ENCODE measurements around the gene PMEPA1.

- PRO-cap: no peak
- RAMPAGE, long total RNA, 4 experiments: no peak in any of the 4 experiments
These were observed 135.8 kb downstream of the BCAS1 start for GRCh38 chr20:53934201-53935345.

- PRO-cap: no peak
- RAMPAGE, long total RNA, 4 experiments: no peak in any of the 4 experiments
These were observed 128.3 kb downstream of the BCAS1 start for GRCh38 chr20:53941913-53942683.

GRCh38 chr20:53957294-53957709 is 113.1 kb downstream of the BCAS1 start:
- PRO-cap: no peak
- RAMPAGE, long total RNA, 4 experiments: no peak in any of the 4 experiments

- PRO-cap: no peak
- RAMPAGE, long total RNA, 4 experiments: no peak in any of the 4 experiments
These were observed 52.5 kb downstream of the BCAS1 start for GRCh38 chr20:54017947-54018247.

DNA sequence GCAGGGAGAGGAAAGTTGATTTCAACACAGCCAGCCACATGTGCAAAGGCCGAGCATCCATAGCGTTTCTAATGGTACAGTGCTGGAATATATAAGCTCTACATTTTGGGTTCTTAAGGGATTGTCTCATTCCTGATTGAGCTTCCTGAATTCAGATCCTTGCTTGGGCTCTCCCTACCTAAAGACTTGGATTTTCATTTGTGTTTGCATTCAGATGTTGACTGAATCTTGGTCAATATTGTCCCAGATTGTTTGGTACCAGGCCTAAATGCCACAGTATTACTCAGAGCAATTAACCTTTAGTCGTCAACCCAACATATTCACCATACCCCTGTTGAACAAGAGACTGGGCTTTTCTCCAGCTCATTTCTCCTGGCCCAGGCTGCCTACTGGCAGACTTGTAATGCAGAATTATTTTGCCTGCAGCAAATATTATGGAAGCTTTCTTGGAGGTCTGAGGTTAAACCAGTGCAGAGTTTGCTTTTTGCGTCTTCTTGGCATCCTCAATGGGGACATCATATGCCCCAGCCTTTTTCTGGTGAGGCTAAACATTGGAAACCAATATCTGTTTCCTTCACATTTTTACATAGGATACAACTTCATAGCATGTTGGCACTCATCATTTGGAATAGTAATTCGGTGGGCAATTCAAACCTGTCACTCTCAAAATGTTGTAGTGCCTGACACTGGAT is 14.6 kb upstream of the BCAS1 start:
- PRO-cap: no peak
- RAMPAGE, long total RNA, 4 experiments: no peak in any of the 4 experiments

GRCh38 chr20:56429758-56430159 is 17.7 kb downstream of the CASS4 start:
- PRO-cap: no peak
- RAMPAGE, long total RNA, 4 experiments: no peak in any of the 4 experiments

DNA sequence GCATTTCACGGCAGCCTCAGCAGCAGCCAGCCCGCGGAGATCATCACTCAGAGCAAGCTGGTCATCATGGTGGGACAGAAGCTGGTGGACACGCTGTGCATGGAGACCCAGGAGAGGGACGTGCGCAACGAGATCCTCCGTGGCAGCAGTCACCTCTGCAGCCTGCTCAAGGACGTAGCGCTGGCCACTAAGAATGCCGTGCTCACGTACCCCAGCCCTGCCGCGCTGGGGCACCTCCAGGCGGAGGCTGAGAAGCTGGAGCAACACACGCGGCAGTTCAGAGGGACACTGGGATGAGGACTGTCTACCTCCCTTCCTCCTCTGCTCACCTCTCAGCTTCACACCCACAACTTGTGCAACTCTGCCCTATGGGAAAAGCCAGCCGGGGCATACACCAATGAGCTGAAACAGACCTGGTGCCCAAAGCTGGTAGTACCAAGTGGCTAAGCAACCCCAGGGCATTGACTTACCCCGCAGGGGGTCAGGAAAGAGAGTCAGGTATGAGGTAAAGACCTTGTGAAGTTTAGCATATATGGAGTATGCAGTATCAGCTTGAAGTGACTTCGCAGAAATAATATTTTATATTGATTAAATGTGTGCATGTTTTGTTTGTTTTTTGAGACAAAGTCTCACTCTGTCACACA is 9.9 kb upstream of the RTF2 start:
- PRO-cap: no peak
- RAMPAGE, long total RNA, 4 experiments: no peak in any of the 4 experiments

GRCh38 chr20:56477496-56477969 is 9.1 kb downstream of the RTF2 start:
- PRO-cap: no peak
- RAMPAGE, long total RNA, 4 experiments: no peak in any of the 4 experiments

GRCh38 chr20:56626374-56626735 is 2.8 kb upstream of the TFAP2C start:
- PRO-cap: no peak
- RAMPAGE, long total RNA, 4 experiments: no peak in any of the 4 experiments

DNA sequence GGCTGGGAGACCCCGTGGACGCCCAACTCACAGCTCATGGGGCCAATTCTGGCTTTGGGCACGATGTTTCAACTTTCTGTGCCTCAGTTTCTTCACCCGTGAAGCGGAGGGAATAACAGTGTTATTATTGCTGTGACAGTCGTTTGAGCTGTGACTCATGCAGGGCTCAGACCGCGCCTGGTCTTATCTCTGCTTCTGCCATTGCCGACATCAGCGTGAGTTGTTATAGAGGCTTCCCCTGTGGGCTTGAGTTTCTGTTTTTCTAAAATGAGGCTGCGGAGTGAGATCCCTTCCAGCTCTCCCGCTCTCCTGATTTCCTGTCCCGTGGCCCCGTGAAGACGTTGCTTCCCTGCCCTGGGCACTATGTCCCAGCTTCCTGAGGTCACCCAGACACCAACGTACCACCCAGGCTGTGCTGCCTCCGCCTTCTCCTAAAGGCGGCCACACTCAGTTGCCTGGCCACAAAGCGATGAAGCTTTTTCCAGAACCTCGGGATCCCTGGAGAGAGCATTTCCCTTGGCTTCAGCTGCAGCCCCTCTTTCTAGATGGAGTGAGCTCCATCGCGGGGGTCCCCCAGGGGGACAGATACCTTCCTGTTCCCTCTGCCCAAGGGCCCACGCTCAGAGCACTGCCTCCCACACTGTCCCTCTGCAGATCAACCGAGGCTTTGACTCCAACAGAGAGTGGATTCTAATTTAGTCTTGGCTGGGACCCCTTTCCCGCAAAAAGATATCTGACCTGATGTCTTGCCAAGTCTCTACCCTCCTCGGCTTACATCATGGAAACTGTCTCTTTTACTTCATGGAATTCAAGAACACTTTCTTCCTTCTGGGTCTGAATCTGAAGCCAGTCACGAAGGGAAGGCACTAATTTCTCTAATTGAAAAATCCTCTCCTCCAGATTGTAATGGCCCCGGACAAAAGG is 278.3 kb downstream of the BMP7 start:
- PRO-cap: no peak
- RAMPAGE, long total RNA, 4 experiments: no peak in any of the 4 experiments

DNA sequence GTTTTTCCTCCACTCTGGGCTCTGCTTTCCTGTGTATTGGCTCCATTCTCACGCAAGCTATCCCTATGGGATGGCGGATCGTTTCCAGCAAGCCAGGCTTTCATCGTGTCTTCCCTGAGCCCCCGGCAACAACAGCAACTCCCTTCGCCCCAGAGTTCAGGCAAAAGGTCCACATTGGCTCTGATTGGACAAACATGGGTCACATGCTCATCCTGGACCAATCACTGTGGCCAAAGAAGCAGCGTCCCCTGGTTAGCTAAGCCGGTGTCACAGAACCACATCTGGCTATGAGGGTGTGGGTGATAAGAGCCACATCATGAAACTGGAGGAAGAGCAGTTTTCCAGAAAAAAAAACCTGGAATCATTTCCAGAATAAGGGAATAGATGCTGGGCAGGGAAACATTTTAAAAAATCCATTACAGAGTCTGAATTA is 160.1 kb downstream of the BMP7 start:
- PRO-cap: no peak
- RAMPAGE, long total RNA, 4 experiments: no peak in any of the 4 experiments

DNA sequence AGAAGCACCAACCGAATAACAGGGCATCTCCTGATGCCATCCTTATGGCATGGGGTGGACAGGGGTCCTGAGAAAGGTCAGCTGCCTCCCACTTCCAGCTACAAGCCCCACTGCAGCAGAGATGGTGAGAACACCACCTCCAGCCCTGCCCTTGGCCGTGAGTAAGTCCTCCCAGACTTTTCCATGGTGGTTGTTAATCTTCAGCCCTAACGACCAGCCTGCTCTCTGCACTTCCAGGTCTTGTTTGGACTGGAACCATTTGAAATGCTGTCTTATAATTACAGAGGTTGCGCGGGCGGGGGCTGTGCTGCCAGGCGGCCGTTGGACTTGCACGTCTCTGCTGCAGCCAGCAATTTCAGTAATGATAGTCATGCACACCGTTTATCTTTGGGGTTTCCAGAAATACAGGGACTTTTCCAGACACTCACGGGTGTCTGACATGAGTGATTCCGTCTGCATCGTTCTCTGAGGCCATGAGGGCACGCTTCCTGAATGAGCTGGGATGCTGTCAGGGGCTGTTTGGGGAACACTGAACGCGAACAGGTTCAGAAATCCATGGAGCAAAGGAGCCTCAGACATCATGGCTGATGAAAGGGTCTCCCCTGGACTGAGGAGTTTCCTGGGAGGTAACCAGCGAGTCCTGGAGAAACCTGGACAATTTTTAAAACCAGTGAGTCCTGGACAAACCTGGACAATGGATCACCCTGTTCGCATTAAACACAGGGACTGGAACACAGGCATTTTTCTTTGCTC is 118.1 kb downstream of the BMP7 start:
- PRO-cap: no peak
- RAMPAGE, long total RNA, 4 experiments: no peak in any of the 4 experiments

- PRO-cap: no peak
- RAMPAGE, long total RNA, 4 experiments: no peak in any of the 4 experiments
These were observed 19.6 kb upstream of the RBM38 start for GRCh38 chr20:57371446-57372120.

GRCh38 chr20:57388815-57389689 is 2.1 kb upstream of the RBM38 start:
- PRO-cap: bidirectional peak, plus-strand start at chr20:57389417, minus-strand start at chr20:57389249
- RAMPAGE, long total RNA, 4 experiments: no peak in any of the 4 experiments

GRCh38 chr20:57433363-57434117 is 42.3 kb downstream of the RBM38 start:
- PRO-cap: no peak
- RAMPAGE, long total RNA, 4 experiments: no peak in any of the 4 experiments

DNA sequence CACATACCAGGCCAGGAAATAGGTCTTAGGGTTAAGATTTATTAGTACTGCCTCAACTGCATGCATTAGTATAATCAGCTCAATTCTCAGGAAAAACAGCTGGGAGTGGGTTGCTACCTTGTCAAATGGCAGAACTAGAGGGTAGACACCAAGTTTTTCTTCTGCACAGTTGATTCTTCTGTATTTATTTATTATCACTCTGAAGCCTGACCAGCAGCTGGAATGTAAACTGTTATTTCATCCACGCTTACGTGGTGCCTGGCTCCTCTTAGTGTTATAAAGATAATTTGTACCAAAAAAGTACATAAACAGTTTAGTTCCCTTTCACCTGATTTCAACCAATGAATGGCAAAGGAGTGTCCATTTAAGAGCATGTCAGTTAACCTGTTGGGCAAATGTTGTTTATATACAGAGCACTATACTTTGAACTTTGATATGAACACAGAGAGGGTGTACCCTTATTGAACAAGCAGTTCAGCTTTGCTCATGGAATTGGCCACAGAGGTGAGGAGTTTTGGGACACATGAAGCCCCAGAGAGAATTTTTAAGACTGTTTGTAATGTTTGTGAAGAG is 7.1 kb upstream of the CTCFL start:
- PRO-cap: no peak
- RAMPAGE, long total RNA, 4 experiments: no peak in any of the 4 experiments

DNA sequence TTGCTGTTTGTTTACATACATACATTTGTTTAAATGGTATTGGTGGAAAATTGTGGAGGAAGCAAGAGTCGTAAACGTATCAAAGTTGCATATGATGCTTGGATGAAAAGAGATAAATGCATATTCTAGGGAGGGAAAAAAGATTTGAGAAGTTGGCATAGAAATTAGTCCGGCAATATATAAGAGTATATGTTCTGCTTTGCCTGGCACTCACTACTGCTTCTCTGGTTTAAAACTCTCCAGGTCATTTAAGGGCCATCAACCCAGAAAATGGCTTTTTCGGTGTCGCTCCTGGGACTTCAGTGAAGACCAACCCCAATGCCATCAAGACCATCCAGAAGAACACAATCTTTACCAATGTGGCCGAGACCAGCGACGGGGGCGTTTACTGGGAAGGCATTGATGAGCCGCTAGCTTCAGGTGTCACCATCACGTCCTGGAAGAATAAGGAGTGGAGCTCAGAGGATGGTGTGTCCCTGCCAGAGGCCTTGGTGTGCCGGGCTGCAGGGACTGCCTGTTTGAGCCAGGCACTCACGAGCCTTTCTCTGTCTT is 3.1 kb downstream of the PCK1 start:
- PRO-cap: no peak
- RAMPAGE, long total RNA, 4 experiments: no peak in any of the 4 experiments

DNA sequence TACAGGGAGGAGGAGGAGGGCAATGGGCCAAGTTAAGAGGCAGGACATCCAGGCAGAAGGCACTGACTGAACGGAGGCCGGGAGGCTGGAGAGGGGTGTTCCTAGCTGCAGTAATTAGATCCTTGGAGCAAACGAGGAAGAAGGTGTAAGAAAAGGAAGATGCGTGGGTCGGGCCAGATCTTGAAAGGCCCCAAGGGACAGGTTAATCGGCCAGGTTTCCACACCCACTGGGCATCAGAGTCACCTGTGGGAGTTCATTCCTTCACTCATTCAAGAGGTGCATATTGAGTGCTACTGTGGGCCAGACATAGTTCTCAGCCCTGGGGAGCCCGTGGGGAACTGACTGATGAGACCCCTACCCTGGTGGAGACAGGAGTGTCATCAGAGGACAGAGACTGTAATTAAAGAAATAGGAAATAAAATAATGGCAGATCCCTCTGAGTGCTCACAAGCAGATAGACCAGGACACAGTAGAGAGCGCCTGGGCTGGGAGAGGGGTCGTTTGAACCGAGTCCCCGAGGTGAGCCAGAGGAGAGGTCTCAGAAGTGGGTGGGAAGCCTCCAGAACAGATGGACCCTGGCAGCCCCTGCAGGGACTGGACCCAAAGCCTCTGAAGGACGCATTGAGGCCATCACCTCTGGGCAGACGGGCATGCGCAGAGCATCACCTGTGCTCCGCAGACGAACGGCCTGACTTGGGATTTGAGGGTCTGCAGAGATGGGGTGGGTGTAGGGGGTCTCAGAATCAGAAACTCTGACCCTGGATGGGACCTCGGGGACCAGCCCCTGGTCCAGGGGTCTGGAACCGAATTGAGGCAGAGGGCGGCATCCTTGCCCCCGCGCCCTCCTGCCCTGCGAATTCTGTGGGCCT is 26.4 kb downstream of the ZBP1 start:
- PRO-cap: no peak
- RAMPAGE, long total RNA, 4 experiments: no peak in any of the 4 experiments

GRCh38 chr20:57709649-57709881 is 250 bp downstream of the PMEPA1 start:
- PRO-cap: no peak
- RAMPAGE, long total RNA, 4 experiments: start-site peak on the minus strand in 1 of 4 experiments, at chr20:57709475-57710007 at its widest, 18 reads per replicate

DNA sequence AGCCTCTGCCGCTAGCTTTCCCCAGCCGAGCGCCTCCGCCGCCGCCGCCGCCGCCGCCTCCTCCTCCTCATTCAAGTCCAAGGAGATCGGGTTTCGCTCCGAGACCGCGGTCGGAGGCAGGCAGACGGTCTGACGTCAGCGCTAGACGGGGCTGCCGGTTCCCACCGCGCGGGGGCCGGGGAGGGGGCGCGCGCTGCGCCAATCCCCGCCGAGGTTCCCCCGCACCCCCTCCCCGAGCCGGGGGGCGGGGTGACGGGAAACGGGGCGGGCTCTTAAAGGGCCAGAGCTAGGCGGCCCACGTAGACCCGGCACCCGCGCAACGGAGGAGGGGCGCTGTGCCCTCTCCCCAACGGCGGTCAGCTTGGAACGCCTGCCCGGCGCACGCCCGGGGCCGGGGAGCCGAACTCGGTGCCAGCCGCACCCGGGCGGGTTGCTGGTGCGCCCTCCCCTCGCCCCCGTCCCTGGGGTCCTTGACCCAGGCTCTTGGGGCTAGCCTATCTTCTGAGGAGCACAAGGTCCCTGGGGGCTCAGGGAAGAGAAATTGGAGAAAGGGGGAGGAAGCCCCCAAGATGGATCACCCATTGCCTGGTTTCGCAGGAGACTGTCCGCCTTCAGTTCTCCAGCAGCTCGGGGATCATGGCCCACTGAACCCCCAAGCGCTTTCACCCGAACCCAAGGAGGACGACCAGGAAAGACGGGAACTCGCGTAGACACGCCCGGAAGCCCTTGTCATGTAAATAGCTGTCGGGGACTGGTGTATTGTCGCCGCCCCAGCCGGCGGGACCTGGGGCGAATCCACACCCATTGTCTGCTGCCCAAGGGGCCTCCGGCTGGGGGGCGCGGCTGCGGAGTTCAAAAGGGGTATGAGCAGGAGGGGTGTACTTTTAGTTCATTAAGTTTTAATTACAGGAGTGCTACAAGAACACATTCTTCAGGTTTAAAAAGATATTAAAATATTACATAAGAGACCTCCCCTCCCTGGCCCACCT is at the start of gene PMEPA1:
PMEPA1 (minus strand) TSS at position 134 of the 989 bp plus-strand sequence.
- PRO-cap: bidirectional peak, plus-strand start at position 283 of the sequence, minus-strand start at position 73 of the sequence; bidirectional peak, plus-strand start at position 762 of the sequence, minus-strand start at position 646 of the sequence
- RAMPAGE, long total RNA, 4 experiments: start-site peak on the minus strand in 1 of 4 experiments, centred at position 712 of the sequence, 19 reads per replicate

All from gastroesophageal sphincter (tissue), 4 donors.